Melanocyte of skin (primary cell): ENCODE data around the genes GOLGB1, IQCB1 and CD86.

DNA sequence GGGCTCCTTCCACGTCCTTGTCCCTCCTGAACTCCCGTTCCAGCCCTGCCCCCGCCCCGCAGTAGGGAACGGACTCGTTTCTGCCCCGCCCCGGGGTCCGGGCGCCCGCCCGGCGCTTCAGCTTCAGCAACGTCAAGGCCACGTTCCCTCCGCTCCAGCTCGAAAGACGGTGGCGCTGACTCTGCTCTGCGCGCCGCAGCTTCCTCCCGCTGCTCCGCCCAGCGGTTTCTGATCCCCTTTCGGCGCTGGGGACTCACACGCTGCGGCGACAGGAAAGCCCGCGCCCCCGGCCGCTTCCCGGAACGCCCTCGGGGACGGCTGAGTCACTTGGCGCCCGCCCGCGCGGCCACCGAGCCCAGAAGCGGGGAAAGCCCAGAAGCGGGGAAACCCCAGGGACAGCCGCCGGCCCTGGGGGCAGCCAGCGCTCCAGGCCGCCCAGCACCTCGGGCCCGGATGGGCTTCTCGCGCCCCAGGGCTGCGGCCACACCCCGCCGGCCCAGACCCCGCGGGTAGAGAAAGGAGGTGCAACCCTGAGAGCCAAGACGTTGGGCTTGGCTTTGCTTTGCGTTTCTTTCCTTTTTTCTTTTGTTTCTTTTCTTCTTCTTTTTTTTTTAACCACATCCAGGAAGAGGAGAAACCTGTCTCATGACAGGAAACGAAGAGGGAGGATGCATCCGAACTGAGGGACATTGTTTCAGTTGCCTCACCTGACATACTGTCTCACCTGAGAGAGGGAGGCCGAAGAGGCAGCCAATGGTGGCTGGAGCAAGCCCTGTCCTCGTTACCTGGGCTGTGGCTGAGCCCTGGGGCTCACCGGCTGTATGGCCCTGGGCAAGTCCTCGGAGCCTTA is 28.9 kb downstream of the ARHGAP31 start:
- CAGE, long polyA plus RNA, 2 experiments: no peak in any of the 2 experiments

- CAGE, long polyA plus RNA, 2 experiments: no peak in any of the 2 experiments
Measured at GRCh38 chr3:119430954-119431471, 32.4 kb downstream of the TMEM39A start.

GRCh38 chr3:119580448-119580828 is 1.1 kb downstream of the ADPRH start:
- CAGE, long polyA plus RNA, 2 experiments: no peak in any of the 2 experiments

- CAGE, long polyA plus RNA, 2 experiments: no peak in any of the 2 experiments
Measured at GRCh38 chr3:119651992-119652834, 8.2 kb downstream of the POPDC2 start.

- CAGE, long polyA plus RNA, 2 experiments: no peak in any of the 2 experiments
Measured at GRCh38 chr3:119892160-119892448, 110.2 kb downstream of the NR1I2 start.

- CAGE, long polyA plus RNA, 2 experiments: no peak in any of the 2 experiments
Measured at GRCh38 chr3:120147262-120147814, 53.1 kb upstream of the GSK3B start.

GRCh38 chr3:120170257-120170699 is 76.0 kb upstream of the GSK3B start:
- CAGE, long polyA plus RNA, 2 experiments: no peak in any of the 2 experiments

GRCh38 chr3:120396160-120397254 is 47.4 kb upstream of the LRRC58 start:
- CAGE, long polyA plus RNA, 2 experiments: no peak in any of the 2 experiments

DNA sequence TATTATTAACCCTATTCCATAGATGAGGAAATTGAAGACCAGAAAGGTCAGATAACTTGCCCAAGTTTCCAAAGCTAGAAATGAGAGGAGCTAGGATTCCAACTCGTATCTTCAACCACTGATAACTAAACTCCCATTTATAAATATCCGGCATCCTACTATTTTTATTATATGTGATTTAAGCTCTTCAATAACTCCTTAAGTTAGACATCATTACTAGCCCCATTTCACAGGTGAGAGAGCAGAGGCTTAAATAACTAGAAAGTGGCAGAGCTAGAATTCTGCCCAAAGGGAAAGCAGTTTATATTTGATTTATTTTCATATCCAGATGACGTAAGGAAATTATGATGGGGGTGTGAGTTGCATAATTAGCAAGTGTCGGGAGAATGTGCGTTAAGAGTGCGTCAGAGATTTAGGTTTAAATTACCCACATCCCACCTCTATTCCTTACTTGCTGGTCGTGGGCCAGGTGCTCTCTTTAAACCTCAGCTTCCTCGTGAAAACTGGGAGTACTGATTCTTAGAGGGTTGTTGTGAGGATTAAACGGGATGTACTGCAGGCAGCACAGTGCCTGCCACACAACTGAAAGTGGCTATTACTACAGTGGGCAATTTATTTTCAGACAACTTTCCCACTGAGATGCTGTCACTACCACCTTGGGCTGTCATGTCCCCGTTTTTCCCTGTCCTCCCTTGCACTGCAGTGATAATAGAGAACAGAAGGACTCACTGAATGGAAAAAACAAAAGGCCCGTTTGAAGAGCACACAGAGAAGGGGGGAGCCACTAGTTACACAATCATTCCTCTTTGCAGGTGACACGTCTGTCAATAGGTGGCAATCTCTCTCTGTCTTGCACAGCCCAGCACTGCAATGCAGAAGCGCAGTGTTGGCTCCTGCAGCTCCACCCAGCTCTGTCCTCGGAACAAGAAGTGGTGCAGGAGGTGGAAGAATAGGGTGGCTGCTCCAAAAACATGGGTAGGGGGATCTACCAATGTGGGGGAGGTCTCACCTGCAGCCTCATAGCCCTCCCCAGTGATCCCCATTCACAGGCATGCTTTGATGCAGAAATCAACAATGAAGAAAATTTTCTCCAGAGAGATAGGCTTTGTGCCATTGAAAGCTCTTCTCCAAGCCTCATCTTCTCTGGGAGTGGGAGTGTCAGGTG is 32.2 kb downstream of the FSTL1 start:
- CAGE, long polyA plus RNA, 2 experiments: no peak in any of the 2 experiments

GRCh38 chr3:120438813-120439286 is 11.9 kb downstream of the FSTL1 start:
- CAGE, long polyA plus RNA, 2 experiments: no peak in any of the 2 experiments

DNA sequence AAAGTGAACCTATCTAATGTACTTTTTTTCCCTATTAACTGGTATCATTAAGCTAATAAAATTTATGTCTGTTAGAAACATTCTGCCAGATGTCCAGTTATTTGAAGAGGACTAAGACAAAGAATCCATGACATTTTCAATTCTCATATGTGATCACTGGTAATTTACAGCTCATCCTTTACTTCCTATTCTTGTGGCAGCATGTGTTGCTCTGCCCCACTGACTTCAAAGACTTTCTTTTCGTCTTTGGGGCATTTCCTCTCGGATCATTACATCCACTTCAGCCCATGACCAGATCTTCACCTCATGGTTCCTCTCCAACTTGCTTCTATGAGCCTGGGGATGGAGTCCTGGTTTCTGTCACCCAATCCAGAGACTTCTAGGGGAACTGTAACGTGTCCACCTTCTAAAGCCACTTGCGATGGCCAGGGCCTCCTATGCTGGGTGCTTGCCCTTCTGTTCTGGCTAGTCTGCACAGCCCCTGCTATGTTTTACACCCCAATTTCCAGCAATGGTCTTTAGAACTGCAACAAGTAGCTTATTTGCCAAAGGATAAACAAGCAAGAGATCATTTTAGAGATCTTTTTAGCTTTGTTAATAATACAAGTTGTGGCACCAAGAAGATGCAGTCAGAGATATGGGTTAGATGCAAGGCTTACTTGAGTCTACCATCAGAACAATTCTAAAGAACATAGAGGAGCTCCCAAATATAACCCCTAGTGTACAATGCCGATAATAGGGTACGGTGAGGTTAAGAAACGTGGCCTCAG is 4.6 kb downstream of the FSTL1 start:
- CAGE, long polyA plus RNA, 2 experiments: no peak in any of the 2 experiments

DNA sequence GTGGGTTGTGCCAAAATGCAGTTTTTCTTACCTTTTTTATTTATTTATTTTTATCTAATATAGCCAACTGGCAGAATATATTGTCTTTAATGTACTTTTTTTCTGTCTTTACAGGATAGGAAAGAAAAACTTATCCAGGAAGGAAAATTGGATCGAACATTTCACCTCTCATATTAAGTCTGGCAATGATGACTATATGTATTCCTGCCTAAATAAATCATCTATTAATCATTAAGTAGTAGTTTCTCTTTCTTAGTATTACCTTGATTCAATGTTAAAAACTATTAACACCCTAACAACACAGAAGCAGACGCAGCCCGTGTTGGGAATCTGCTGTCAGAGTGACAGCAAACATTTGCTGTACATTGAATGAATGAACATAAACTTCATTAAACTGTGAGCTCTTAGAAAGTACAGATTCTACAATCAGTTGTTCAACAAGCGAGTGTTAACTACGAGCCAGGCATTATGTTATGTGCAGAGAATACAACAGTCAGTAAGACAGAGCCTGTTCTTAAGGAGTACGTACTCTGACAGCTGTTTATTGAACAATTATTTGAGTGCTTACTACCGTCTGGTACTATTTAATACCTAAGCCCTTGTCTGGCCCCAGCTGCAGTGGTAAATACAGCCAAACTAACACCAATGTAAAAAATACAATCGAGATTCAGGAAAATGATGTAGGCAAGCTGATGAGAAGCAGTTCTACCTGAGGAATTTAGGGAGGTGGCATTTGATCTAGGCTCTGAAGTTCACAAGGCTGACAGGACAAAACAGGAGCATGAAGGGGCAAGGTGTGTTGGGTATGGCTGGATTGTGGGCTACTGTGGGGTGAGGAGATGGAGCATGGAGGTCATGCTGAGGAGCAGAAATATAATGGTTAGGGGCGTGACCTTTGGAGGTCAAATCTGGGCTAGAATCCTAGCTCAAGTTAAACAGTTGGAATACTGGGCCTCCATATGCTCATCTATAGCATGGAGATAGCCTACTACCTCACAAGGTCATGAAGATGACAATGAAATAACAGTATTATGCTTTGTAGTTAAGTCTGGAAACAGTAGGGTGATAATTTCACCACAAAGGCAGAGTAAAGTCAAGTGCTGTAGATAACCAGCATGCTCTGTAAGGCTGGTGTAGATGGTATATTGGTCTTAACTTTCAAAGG is 6.3 kb downstream of the NDUFB4 start:
- CAGE, long polyA plus RNA, 2 experiments: no peak in any of the 2 experiments

GRCh38 chr3:120616261-120616543 is 20.1 kb downstream of the NDUFB4 start:
- CAGE, long polyA plus RNA, 2 experiments: no peak in any of the 2 experiments

DNA sequence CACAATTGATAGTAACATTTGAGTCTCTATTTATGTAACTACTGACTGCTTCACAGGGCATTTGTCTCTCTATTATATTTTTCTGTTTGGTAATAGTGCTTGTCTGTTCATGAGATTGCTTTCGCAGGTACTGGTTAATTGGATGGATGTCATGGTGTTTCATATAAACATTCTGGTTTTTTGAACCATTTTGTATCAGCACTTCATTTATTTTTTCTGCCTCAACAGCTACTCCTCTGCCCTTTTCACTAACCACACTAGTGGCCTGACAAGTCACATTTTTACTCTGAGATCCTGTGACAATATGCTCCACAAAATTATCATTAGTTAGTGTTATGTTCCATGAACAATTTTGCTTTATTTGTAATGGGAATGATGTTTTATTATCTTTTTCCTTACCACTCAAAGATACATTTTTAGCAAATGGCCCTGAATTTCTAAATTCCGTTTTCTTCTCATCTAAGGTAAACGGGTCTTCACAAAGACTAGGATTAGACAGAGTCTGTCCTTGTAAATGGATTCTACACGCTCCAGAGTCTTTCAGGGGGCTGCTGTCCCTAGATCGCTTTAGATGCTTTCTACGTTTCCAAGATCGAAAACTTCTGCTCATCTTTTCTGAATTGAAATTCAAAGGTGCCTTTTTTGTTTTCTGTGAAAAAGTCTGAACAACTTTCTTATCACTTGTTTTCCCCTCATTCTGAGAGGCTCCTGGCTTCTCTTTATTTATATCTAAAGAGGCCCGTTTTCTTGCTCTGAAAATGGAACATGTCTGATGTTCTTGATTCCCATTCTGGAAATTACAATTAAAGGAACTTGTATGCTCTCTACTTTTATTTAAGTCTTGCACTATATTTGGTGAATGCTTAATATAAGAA is 56.3 kb downstream of the POLQ start:
- CAGE, long polyA plus RNA, 2 experiments: no peak in any of the 2 experiments

- CAGE, long polyA plus RNA, 2 experiments: no peak in any of the 2 experiments
Measured at GRCh38 chr3:121629581-121630316, 31.0 kb downstream of the HCLS1 start.

GRCh38 chr3:121648350-121649104 is 12.2 kb downstream of the HCLS1 start:
- CAGE, long polyA plus RNA, 2 experiments: no peak in any of the 2 experiments

DNA sequence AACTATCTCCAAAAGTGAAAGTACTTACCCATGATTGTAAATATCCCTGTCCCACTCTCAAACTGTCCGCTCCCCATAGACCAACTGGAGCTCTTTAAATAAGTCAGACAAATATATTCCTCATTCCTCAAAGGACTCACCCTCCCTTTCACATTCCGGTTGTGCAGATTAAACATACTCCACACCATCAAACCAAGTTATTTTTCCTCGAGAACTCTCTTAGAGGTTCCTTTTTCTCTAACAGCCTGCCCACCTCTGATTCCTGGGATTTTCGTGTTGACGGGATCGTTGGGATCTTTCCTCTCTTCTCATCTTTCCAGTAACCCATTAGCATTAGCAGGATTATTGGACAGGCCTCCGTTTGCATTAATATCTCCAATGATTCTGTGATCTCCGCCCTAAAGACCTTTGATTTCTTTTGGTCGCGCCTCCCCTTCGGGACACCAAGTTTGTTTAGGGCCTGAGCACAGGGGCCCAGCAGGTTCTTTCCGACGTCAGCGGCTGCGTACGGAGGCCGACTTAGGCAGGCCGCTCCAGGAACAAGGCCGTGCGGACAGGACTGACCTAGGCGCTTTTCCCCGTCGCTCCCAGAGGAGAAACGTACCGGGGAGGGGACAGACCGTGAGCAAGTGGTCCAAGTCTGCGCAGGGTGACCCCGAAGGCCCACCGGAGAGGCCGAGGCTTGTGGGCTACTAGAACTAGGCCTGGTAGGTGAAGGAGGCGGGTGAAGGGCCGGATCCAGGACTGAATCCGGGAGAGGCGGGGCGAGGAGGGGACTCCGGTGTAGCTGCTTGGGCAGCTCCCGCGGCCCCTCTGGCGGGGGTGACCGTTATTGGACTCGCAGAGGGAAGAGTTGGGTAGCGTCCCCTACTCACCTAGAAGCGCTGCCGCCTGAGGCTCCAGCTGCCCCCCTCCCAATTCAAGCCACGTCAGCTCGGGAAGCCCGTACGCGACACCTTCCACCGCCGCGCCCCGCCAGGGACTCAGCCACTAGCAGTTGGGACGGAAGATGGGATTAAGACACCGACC is at the start of gene GOLGB1:
Gene GOLGB1 (minus strand): TSS at position 985 of the 1,029 bp plus-strand sequence.
- CAGE, long polyA plus RNA, 2 experiments: start-site peak on the minus strand in 1 of 2 experiments, centred at position 938 of the sequence, 83 to 187 reads per replicate

GRCh38 chr3:121834672-121835474 is at the start of gene IQCB1:
IQCB1 (minus strand) TSS chr3:121835060.
- CAGE, long polyA plus RNA, 2 experiments: start-site peak on the plus strand in 1 of 2 experiments, at chr3:121835178-121835238 at its widest, 21 to 32 reads per replicate

- CAGE, long polyA plus RNA, 2 experiments: no peak in any of the 2 experiments
Measured at GRCh38 chr3:122055092-122055684, at the start of gene CD86. CD86 (plus strand) TSS chr3:122055362.

- CAGE, long polyA plus RNA, 2 experiments: no peak in any of the 2 experiments
Measured at GRCh38 chr3:122064266-122064776, 9.2 kb downstream of the CD86 start.